Mucosa of descending colon (tissue), 1 donor: ENCODE measurements around the gene TBC1D4.

DNA sequence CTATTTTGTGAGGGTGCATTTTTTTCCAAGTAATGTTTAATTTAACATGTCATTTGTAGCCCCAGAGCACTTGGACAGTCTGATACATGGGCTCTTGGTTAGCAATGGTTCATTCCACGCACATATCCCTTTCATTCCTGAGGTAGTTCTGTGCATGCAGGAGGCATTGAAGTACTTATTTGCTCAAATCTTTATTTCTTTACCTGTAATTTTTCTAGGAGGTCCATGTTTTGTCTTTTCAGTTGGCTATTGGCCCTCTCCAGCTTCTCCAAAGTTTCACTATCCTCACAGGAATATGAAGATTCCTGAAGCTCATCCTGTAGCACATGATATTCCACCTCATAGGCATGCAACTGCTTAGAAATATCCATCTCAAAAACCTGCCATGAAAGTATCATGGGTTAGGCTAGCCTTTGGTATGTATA is 193.2 kb downstream of the TBC1D4 start:
- PRO-cap, result no peak

DNA sequence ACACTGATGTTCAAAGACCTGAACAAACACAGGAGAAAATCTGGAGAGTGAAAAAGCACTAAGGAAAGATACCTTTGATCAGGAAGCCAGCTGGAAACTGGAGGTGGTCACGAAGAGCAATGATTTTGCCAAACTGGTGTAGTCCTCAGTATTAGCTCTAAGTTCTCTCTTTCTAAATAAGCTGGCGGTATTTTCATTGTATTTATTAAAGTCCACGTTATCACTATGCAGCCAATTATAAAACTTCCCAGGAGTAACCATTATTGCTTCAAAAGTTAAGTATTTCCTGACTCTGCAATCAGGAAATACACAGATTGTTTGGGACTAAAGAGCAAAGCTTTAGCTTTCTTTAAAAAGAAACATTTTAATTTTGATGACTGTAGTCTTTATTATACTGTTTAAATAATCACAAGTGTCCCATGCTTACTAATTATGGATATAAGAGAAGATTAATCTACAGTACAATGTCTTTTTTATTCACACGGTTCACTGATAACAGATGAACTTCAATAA is 115.1 kb downstream of the TBC1D4 start:
- PRO-cap, result no peak

DNA sequence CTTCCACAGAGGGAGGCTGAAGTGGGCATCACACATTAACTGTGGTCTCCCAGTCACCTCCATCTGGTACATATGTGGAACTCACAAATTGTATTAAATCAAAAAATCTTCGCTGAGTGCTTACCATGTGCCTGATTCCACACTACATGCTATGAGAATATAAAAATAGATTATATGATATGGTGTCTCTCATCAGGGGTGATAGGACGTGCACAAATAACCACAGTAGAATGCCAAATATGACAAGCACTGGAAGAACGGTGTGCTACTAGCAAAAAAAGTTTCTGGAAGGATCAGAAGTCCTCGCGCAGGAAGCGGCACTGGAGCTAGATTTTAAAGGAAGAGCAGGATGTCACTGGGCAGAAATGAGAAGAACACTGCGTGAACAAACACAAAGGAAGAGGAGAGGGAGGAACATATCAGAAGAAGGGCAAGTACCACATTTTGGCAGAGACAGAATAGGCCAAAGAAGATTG is 62.3 kb downstream of the TBC1D4 start:
- PRO-cap, result no peak

DNA sequence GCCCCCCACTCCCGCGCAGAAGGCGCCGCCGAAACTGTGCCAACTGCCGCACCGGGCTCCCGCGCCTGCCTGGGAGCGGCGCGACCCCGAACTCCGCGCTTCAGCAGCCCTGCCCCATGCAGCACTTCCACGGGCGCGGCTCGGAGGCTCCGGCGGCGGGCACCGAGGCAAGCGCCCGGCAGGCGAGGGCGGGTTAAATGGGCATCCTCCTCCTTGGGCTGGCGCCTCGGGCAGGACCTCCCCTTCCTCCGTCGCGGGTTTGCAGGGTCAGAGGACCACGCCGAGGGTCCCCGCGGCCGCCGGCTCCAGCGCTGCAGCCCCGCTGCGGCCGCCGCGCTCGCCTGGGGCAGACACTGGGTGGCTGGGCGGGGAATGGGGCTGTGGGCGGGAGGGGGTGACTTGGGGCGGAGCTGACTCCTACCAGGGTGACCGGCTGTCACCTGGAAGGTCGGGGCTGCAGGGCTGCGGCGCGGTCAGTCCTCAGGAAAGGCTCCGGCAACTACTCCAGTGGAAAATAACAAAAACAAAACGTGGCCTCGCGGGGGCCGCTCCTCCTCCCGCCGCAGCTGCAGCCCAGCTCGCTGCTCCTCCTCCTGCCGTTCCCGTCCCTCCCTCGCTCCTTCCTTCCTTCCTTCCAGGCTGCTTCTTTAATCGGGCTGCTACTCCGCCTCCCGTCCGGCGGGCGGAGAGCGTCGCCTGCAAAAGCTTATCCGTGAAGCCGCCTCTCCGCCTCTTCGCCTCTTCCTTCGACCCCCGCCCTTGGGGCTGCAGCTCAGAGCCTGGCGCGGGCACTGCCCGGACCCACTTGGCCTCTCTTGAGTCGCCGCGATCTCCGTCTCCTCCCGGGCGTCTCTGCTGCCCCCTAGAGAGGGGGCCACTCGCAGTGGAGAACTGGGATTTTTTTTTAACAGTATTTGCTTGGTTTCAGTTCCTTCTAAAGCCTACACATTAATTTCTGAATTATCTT is at the start of gene TBC1D4:
Gene TBC1D4, minus strand, starts transcription at position 355 of the 967 bp plus-strand sequence.
- PRO-cap, result bidirectional peak, plus-strand start at position 423 of the sequence, minus-strand start at position 355 of the sequence; bidirectional peak, plus-strand start at position 661 of the sequence, minus-strand start at position 622 of the sequence; unidirectional peak, minus-strand start at position 834 of the sequence

- PRO-cap, result no peak
Measured at GRCh38 chr13:75507692-75508041, 25.7 kb upstream of the TBC1D4 start.

GRCh38 chr13:75796700-75796965 is 160.5 kb downstream of the LMO7 start:
- PRO-cap, result bidirectional peak, plus-strand start at chr13:75797095, minus-strand start at chr13:75796825

DNA sequence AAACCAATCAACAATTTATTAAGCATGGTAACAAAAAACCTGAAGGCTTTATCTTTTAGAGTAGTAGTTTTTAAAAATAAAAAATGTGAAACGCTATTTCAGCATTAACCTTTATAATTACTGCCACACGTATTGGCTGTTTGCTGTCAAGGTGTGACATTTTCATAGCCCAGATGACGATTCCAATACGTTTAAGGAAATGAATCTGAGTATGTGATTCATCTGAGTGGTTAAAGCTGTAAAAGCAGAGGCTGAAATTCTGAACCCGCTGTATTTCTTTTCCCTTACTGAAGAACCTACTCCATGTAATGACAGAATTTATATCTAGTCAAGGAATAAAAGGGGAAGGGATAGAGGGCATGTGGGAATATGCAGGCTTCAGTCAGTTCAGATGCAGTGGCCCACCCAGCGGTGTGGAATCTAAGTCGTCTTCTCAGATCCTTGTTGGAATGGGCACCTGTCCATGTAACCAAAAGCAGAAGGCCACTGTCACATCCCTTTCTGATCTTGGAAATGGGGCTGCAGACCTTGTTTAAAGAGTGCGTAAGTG is 166.1 kb downstream of the LMO7 start:
- PRO-cap, result unidirectional peak, plus-strand start at position 221 of the sequence

- PRO-cap, result no peak
Measured at GRCh38 chr13:75840193-75840476, 204.0 kb downstream of the LMO7 start.

DNA sequence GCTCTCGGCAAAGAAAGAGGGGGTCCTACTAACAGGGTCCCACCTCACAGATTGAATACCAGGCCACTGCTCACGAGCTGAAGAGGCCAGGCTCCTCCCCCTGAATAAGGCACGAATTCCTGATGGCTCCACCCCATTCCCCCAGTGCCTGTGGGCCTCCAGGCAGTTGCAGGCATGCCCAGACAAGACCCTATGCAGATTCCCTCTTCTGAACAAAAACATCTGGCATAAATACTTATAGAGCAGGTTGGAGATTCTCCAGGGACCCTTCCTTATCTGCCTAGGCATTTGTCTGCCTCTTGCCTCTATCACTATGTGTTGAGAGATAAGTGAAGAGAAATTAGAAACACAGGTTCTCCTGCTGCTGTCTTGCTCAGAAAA is 364.2 kb downstream of the KCTD12 start:
- PRO-cap, result no peak

DNA sequence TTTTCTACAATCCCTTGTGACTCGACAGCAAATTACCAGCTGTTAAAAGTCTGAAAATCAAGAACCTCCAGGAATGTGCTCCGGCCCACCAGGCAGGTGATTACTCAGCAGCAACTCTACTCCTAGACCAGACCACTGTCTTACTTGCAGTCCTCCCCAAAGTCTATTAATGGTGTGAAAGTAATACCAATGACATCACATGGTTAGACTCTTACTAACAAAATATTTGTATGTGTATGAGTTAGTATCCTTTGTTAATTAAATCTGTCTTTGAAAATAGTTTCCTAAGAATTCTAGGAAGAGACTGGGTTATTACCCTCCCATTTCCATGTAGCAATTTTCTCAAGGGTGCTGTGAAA is 362.2 kb downstream of the KCTD12 start:
- PRO-cap, result no peak

DNA sequence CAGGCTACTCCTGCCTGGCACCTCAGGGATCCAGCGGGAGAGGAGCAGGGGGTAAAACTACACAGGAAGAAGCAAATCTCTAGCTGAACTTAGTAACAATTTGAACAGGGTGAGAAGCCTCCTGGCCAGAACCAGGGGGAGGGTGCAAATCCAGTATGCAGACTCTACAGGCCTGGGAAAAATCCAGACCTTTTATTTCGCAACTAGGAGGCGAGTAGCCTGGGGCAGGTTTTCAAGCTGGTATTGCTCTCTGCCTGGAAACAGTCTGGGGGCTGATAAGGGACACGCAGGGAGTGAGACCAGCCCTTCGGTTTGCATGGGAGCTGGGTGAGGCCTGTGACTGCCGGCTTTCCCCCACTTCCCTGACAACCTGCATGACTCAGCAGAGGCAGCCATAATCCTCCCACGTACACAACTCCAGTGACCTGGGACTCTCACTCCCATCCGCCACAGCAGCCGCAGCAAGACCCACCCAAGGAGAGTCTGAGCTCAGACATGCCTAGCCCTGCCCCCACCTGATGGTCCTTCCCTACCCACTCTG is 30.6 kb upstream of the ACOD1 start:
- PRO-cap, result no peak

GRCh38 chr13:76998646-76999041 is 6.8 kb downstream of the CLN5 start:
- PRO-cap, result no peak

DNA sequence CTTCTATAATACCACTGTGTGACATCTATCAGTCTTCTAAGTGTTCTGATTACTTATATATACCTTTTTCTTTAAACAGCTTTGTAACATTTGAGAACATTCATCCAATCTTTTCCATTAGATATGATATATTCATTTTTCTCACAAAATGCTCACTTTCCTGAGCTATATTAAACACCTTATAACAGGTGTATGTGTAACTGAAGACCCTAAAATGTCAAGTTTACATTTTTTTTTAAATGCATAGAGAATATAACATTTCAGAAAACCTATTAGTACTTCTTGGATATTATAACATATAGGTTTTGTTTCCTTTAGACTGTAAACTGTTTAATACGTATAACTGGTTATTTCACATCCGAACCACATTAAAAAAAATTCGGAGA is 14.7 kb downstream of the CLN5 start:
- PRO-cap, result no peak

GRCh38 chr13:77020655-77021092 is 6.3 kb downstream of the FBXL3 start:
- PRO-cap, result no peak

- PRO-cap, result no peak
Measured at GRCh38 chr13:77028246-77028852, 1.4 kb upstream of the FBXL3 start.

- PRO-cap, result no peak
Measured at GRCh38 chr13:77150533-77151015, 123.6 kb upstream of the FBXL3 start.

- PRO-cap, result no peak
Measured at GRCh38 chr13:77176358-77177027, 149.5 kb upstream of the FBXL3 start.

- PRO-cap, result no peak
Measured at GRCh38 chr13:77184818-77185668, 141.9 kb downstream of the MYCBP2 start.

GRCh38 chr13:77537425-77537875 is 1.9 kb downstream of the SCEL start:
- PRO-cap, result no peak

DNA sequence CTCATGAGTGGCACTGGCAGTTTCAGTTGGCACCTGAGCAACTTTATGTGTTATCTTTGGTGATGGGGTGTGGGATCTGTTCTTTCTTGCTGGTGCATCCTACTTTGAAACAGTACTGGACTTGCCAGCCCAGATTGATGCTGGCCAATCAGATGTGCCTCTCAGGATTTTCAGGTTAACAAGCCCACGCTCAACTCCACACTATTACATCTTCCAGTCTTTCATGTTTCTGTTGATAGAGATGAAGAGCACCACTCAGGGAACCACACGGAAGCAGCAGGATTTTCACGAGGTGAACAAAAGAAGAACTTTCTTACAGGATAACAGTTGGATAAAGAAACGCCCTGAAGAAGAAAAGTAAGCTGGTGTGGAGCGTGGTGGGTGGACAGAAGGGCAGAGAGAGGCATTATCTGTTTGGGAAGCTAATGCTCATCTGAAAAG is 20.9 kb downstream of the SCEL start:
- PRO-cap, result no peak